Measurements from ENCODE around the genes PLCXD1, PPP2R3B and SLC25A6.

DNA sequence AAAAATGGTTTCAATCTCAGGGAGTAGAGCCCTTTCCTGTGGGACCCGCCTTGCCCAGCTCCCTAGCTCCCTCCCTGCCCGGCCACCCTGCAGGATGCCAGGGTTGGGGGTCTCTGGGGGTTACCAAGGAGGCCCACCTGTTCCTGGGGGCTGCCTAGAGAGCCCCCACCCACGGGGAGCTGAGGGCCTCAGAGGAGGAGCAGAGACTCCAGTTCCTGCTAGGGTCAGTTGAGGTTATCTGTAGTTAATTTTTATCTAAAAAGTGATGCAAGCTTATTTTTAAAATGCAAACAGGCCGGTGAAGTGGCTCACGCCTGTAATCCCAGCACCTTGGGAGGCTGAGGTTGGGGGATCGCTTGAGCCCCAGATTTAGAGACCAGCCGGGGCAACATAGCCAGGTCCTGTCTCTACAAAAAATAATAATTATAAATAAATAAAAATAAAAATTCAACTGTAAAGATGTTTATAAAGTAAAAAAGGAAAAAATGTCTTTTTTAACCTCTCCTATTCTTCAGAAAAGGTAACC lies 18.6 kb upstream of the PLCXD1 start:
- PRO-cap: no peak

- PRO-cap: no peak
These were observed 4.5 kb upstream of the PLCXD1 start for GRCh38 chrX:276506-277232.

- PRO-cap: no peak
These were observed at the start of gene PLCXD1 for GRCh38 chrX:280921-281869. TSS of gene PLCXD1 (plus strand) at chrX:281381.

GRCh38 chrX:386458-387609 lies at the start of gene PPP2R3B:
TSS of gene PPP2R3B (minus strand) at chrX:386907.
- PRO-cap: bidirectional peak, plus-strand start at chrX:386972, minus-strand start at chrX:386907; bidirectional peak, plus-strand start at chrX:387430, minus-strand start at chrX:387181

- PRO-cap: no peak
These were observed 85.3 kb upstream of the SHOX start for GRCh38 chrX:545301-545603.

- PRO-cap: no peak
These were observed 39.9 kb downstream of the SHOX start for GRCh38 chrX:670446-670885.

GRCh38 chrX:1205553-1206033 lies 6.9 kb downstream of the CRLF2 start:
- PRO-cap: no peak

DNA sequence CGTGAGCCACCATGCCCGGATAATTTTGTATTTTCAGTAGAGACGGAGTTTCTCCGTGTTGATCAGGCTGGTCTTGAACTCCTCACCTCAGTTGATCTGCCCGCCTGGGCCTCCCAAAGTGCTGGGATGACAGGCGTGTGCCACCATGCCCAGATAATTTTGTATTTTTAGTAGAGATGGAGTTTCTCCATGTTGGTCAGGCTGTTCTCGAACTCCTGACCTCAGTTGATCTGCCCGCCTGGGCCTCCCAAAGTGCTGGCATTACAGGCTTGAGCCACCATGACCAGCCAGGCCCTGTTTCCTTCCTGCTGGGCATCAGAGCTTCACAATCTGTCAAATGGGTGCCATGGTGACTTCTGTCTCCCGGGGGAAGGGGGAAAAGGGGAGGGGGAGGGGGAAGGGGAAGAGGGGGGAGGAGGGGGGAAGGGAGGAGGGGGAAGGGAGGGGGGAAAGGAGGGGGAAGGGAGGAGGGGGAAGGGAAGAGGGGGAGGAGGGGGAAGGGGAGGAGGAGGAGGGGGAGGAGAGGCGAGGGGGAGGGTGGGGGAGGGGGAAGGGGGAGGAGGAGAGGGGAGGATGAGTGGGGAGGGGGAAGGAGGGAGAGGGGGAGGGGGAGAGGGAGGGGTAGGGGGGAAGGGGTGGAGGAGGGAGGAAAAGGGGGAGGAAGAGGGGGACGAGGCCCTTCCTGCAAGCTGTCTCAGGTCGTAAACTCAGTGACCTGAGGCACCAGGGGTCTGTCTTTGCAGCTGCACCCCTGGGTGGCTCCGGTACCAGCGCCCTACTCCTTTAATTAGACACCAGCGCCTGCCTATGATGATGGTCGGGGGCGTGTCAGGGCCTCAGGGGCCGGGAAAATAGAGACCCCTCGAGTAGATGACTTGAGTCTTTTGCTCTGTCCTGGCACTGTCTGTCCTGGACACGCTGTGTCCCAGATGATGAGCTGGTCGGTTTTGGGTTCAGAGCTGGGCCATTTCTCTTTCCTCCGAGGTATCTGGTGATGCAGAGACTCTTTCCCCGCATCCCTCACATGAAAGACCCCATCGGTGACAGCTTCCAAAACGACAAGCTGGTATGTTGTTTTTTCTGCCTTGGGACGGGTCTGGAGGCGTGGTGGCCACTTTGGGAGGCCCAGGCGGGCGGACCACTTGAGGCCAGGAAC lies 11.5 kb downstream of the SLC25A6 start:
- PRO-cap: no peak

- PRO-cap: no peak
These were observed 2.8 kb downstream of the SLC25A6 start for GRCh38 chrX:1388995-1389648.

GRCh38 chrX:1391877-1392258 lies at the start of gene SLC25A6:
TSS of gene SLC25A6 (minus strand) at chrX:1392113.
- PRO-cap: bidirectional peak, plus-strand start at chrX:1392374, minus-strand start at chrX:1392113

DNA sequence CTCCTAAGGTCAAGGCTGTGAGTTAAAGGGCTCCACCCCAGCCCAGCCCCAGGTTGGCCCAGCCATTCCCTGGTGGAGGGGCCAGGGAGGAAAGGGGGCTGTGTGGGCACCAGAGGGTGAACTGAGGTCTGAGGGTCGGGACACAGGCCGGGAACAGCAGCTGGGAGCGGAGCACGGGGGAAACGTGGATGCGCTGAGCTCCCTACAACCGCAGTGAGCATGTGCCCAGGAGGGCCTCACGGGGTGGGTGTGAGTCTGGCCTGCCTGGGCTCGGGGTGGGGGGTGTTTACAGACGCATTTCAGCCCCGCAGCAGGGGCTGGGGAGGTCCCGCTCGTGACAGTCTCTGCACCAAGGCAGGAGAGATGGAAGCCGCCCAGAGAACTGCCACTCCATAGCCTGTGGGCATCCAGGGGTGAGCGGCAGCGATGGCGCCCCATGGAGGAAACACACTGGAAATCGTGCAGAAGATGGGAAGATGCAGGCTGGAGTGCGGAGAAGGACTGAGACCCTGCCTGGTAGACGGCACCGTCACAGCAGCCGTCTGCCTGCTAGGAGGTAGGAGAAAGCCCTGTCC lies 9.8 kb upstream of the SLC25A6 start:
- PRO-cap: no peak

GRCh38 chrX:1405240-1405892 lies 13.5 kb upstream of the SLC25A6 start:
- PRO-cap: no peak

DNA sequence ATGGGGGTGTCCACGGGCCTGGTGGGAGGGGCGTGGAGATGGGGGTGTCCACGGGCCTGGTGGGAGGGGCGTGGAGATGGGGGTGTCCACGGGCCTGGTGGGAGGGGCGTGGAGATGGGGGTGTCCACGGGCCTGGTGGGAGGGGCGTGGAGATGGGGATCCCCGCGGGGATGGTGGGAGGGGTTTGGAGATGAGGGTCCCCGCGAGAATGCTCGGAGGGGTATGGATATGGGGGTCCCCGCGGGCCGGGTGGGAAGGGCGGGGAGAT lies 1.1 kb upstream of the ASMTL start:
- PRO-cap: bidirectional peak, plus-strand start at position 167 of the sequence, minus-strand start outside the sequence

DNA sequence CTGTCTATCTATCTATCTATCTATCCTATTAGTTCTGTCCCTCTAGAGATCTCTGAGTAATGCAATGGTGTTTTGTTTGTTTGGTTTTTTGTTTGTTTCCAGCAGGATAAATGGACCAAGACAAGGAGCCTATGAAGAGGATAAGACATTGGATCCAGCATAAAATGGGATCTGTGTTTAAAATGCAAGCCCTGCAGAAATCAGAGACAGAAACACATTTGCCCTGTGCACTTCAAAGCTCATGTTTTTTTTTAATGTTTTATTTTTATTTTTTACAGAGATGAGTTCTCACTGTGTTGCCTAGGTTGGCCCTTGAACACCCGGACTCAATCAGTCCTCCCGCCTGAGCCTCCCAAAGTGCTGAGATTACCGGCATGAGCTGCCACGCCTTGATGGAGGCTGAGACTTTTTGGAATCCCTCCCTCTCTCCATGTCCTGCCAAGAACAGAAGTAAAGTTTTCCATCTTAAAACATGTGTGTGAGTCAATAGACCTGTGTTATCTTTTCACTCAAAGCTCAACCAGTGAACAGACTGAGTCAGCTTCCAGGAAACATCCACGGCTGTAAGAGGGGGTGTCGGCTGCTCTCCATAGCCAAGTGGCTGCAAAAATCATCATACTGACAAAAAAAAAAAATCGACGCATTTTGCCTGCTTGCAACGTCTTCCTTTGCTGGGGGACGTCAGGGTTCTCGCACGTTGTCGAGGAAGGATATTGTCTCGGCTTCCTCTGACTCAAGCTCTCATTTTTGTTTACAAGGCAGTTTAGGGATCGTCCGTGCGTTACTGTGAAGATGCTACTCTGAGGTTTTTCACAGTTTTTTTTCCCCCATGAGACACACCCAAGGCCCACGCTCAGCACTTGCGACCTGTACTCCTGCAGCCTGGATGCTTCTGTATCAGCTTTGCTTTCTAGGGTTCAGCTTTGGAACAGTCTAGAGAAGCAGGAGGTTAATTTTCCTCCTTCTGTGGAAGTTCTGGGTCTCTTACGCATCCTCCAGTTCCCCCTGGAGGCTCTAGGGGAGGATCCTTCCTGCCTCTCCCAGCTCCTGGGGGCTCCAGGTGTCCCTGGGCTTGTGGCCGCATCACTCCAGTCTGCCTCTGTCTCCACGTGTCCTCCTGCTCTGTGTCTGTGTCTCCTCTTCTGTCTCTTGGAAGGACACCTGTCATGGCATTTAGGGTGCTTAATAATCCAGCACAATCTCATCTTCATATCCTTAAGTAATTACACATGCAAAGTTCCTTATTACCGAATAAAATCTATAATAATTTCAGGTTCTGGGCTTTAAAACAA lies 10.1 kb upstream of the ASMTL start:
- PRO-cap: bidirectional peak, plus-strand start at position 859 of the sequence, minus-strand start at position 519 of the sequence

- PRO-cap: no peak
These were observed 341.5 kb downstream of the DHRSX start for GRCh38 chrX:2159139-2159907.

GRCh38 chrX:2371402-2372058 lies 129.2 kb downstream of the DHRSX start:
- PRO-cap: no peak

DNA sequence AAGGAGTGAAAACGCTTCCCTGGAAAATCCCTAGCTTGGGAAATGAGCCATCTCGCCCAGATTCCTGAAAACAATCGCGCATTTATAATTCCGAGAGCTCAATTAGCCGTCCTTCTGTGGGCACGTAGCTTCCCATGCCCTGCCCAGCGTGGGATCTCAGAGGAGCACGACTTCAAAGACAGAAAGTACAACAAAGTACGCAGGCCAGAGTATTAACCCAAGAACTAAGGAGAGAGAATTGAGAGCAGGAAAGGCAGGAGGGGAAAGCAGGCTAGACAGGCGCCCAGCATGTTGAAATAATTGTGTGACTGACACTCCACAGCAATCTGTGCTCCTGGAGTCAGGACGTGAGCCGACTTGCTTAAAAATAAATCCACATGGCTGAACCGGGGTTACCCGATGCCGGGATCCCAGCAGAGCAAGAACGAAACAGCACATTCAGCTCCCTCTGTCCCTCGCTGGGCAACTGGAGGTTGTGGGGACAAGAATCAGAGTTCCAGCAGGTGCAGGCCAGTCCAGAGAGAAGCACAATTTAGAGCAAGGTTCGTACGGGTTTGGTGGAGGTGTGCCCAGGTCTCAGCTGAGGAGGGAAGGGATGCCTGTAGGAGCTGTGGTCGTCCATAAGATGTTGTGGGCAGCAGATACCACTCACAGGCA lies 98.8 kb downstream of the DHRSX start:
- PRO-cap: unidirectional peak, plus-strand start at position 142 of the sequence

DNA sequence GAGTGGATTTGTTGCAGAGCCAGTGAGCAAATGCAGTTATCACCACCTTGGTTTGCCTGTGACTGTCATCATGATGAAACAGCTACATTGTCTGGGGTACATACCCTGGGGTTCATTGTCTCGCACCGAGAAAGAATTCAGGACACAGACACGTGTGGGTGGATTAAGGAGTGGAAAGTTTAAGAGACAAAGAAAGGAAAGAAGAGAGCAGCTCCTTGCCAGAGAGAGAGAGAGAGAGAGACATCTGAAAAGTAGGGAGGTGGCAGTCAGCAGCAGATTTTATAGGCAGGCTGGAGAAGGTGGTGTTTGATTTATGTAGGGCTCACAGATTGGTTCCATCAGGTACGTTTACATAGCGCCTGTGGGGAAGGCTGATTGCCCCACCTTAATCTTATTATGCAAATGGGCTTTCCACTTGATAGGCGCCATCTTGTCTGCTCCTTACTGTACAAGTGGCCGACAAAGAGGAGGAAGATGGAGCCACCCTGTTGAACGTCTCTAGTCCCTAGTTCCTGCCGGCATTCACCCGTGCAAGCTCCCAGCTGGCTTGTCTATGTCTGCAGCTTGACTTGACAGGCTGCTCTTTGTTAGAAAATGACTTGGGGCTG lies 49.0 kb upstream of the DHRSX start:
- PRO-cap: no peak

DNA sequence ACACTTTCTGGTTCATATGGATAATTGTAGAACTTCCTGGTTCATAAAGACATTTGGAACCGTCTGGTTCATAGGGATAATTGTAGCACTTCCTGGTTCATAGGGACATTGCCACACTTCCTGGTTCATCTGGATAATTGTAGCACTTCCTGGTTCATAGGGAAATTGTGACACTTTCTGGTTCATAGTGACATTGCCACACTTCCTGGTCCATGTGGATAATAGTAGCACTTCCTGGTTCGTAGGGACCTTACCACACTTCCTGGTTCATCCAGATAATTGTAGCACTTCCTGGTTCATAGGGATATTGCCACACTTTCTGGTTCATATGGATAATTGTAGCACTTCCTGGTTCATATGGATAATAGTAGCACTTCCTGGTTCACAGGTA lies 61.2 kb upstream of the CD99 start:
- PRO-cap: no peak

GRCh38 chrX:2650608-2651047 lies 40.5 kb upstream of the CD99 start:
- PRO-cap: no peak

Measured in vermiform appendix (tissue), 1 donor.